Jurkat, Clone E6-1 (cell line): ENCODE measurements around the gene TSPO.

GRCh38 chr22:42375866-42376518 is 56.2 kb downstream of the NFAM1 start:
- RRBS, result 63% methylated on average over 1 of the region's 12 CpGs

GRCh38 chr22:42434826-42435356 is 2.7 kb upstream of the NFAM1 start:
- RRBS, result no CpG with 5 or more reads among the region's 9 CpGs

DNA sequence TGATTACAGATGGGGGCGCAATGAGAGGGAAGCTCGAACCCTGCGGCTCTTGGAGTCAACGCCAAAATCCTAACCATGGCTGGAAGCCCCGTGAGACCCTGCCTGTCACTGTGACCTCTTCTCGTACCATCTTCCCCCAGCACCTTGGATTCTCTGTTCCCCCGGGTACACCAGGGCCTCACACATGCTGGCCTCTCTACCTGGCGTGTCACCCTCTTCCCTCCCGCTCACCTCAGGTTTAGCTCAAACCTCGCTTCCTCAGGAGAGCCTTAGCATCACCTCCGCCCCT is 1.3 kb downstream of the RRP7A start:
- RRBS, result no CpG with 5 or more reads among the region's 11 CpGs

DNA sequence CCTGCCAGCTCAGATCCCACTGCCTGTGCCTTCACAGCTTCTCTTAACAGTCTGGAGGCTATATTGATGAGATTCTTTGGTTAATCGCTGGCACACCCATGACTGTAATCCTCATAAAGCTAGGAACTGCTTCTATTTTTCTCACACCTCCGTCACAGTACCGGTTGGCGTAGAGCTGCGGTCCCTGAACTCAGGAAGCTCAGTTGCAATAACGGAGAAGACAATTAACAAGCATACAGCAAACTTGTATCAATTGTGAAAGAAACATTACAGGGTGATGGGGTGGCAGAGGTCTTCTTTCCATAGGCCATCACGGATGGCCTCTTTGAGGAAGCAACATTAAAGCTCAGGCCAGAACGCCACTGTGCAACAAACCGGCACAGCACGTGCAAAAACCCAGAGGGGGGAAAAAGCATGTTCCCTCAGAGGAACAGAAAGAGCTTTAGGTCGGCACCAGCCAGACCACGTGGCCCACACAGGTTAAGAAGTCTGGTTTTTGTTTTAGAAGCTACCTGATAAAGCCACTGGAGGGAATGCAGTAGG is 854 bp downstream of the RRP7A start:
- RRBS, result no CpG with 5 or more reads among the region's 12 CpGs

- RRBS, result no CpG with 5 or more reads among the region's 16 CpGs
These were observed 27.1 kb downstream of the SERHL2 start for GRCh38 chr22:42580760-42581390.

DNA sequence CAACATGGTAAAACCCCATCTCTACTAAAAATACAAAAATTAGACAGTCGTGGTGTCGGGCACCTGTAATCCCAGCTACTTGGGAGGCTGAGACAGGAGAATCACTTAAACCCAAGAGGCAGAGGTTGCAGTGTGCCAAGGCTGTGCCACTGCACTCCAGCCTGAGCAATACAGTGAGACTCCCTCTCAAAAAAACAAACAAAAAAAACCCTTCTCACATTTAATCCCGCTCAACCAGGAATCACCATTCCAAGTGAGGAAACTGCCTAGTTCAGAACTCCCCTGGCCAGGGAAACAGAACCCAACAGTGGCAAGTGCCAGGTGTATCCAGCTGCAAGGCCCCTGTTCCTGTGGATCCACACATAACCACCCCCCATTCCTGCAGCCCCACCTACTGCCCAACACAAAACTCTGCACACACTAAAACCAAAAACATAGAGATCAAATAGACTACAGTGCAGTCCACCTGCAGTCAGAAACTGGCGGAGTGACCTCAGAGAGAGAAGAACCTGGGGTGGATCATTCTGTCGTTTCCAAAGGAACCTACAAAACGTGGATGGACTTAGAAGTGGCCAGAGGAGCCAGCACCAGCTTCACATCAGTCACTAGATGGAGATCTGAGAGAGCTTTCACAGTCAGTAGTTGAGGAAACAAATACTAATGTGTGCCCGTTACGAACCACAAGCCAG is 1.9 kb downstream of the POLDIP3 start:
- RRBS, result no CpG with 5 or more reads among the region's 8 CpGs

DNA sequence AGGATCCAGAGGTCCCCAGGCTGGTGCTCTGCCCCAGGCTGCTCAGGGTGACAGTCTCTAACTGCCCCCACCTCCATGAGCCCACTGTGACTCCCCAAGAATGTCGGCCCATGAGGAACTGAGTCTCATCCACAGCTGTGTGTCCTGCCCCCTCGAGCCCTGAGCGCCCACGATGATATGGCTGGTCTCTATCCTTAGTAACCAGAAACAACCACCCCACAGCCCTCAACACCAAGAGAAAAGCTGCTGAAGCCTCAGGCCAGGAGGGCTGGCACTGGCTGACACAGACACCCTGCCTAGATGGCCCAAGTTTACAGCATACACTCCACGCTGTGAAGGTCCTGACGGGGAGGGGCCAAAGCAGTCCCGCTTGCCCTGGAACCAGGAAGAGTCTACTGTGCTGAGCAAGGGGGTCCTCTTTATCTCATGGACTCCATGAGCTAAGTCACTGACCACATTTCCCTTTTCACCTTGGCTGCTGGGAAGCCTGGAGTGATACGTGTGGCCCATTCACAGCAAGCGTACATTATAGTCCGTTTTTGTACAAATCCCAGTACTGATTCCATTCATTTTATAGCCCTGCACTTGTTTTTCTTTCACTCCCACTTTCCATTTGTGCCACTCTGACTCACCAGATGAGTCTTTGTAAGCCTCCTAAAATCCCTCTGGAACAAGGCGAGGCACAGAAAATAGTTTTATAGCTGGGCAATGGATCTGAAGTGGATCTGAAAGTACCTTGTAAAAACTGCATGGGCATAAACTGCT is 5.9 kb upstream of the POLDIP3 start:
- RRBS, result no CpG with 5 or more reads among the region's 11 CpGs

DNA sequence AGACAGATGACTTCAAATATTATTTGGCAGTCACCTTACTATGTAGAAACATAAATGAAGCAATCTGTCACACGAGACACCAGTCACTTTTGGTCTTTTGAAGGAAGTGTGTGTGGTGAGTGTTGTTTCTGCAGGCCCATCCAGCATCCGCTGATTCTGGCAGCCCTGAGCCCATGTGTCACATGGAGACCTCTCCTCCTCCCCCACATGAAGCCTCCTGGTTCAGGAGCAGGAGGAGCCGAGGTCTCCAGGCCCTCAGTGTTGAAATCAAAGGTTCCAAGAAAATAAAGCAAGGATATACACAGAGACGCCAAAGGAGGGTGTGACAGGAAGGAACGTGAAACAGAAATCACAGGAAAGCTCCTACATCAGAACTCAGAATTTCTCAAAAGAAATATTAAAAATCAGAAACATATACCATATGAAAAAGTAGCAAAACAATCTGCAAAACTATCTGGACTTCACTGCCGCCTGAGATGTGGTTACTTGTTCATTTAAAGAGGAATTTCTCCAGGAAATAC is 60.0 kb downstream of the ARFGAP3 start:
- RRBS, result no CpG with 5 or more reads among the region's 6 CpGs

- RRBS, result no CpG with 5 or more reads among the region's 10 CpGs
These were observed 10.5 kb upstream of the ARFGAP3 start for GRCh38 chr22:42867486-42868128.

DNA sequence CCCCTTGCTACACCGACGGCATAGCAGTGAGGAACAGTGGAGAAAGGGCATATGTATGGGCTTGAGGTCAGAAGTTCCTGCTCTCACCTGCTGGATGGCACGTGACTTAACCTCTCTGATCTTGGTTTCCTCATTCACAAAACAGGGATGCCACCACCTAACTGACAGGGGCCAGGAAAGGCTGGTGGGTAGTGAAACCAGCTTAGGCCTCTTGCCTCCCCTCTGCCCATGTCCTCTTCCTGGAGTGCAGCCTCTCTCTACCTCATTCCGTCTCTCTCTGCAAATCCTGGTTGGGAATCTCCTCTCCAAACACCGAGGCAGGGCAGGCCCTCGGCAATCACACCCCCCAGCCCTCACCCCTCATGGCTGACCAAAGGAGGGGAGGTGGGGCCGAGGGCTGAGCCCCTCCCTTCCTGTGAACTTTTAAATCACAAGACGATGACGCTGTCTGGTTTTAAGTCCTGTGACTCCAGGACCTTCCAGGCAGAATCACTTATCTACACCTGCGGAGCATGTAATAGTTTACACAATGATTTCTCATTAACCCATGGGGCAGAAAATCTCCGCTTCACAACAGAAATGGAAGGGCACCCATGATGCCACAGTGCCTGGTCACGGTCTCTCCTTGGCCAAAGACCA is 30.3 kb upstream of the ARFGAP3 start:
- RRBS, result no CpG with 5 or more reads among the region's 12 CpGs

- RRBS, result no CpG with 5 or more reads among the region's 10 CpGs
These were observed 48.6 kb upstream of the ARFGAP3 start for GRCh38 chr22:42905483-42906199.

- RRBS, result no CpG with 5 or more reads among the region's 14 CpGs
These were observed 42.6 kb downstream of the PACSIN2 start for GRCh38 chr22:42972086-42973066.

DNA sequence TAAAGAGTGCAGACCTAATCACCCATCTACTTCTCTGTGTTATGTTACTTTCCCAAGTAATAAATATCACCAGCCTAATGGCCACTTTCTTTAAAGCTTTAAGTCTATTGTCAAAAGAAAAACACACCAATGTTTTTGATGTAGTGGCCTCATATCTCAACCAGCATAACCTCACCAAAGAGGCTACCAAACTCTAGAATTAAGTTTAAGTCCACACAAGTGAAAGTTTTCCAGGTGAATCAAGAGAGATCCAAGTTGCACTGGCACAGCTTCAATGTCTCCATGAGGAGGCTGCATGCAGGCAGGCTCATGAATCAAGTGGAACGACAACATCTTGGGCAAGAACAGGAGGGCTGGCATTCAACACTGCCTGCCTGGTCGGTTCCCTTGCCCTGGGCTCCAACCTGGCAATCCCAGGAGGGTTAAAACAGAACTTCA is 1.7 kb downstream of the PACSIN2 start:
- RRBS, result no CpG with 5 or more reads among the region's 2 CpGs

- RRBS, result no CpG with 5 or more reads among the region's 5 CpGs
These were observed 12.5 kb upstream of the PACSIN2 start for GRCh38 chr22:43027468-43027780.

DNA sequence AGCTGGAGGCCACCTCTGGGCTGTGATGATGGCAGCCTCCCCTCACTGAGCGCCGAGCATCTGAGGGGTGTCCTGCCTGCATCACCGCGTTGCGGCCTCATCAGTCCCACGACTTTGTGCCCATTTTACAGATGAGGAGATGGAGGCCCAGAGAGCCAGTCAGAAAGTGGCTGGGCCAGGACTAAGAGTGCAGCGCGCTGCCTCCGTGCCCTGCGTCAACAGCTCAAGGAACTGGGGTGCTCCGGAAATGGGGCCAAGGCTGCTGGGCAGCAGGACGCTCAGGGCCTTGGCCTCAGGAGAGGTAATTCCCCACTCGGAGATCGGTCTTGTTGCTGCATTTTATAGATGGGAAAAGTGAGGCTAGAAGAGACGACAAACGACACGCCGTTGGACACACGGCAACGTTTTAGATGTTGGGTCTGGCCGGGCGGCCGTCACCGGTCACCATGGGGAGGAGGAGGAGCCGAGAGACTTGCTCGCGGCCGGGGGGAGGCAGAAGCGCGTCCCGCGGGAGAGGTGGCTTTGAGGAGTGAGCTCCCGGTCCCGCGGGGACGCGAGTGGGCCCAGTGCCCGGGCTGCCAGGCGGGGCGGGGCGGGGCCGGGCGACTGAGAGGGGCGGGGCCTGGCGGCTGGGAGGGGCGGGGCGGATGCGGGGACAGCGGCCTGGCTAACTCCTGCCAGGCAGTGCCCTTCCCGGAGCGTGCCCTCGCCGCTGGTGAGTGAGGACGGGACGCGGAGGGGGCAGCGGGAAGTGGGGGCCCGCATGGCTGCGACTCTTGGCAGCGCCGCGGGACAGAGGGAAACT is at the start of gene TSPO:
TSS of gene TSPO (plus strand) at position 670 of the 805 bp plus-strand sequence.
- RRBS, result 80% methylated on average over 11 of the region's 62 CpGs

DNA sequence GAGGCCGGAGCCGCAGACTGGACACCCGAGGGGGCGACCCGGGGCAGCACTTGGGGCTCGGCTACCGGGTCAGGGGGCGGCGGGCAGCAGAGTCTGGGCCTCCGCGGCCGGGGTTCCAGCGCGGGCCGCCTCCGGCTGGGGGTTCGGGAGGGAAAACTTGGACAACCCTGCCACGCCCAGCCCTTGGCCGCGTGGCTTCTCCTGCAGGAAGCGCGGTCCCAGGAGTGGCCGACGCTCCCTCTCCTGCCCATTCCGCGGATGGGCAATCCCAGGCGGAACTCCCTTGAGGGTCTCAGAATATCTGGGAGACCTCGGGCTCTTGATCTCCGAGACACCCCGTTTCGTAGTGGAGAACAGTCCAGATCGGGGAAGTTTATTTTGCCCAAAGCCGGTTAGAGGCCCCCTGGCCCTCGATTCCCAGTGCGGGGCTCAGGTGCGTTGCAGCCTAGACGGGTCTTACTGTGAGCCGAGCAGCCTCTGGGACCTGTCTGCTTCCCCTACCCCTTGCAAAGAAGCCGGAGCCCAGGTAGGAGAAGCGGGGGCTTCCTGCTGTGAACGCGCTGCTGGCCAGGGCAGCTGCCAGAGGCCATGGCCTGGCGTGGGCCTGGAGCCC is 442 bp downstream of the TSPO start:
- RRBS, result 86% methylated on average over 6 of the region's 43 CpGs

DNA sequence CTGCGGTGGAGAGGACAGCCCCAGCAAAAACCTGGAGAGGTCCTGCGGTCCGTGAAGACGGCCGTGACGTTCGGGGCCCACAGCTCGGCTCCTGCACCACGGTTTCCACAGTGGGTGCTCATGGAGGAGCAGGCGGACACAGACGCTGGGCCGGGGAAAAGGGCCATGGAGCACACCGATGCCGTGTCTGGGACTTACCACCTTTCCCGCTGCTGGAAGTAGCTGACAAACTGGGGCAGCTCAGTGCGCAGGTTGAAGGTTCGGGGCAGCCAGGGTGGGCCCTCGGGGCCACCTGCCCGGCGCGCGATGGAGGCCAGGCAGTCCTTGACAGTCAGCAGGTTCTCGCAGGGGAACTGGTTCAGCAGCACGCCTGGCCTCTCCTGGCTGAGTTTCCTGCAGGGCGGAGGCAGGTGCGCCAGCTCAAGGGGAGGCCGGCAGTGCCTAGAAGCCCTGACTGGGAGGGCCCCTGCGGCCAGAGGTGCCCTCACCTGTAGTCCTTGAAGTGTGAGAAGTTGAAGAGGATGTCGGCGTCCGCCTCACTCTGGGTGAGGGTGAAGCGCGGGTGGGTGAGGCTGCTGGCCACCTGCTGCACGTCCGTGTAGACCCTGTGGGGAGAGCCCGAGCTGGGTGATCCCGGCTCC is 12.8 kb downstream of the TTLL12 start:
- RRBS, result no CpG with 5 or more reads among the region's 37 CpGs

GRCh38 chr22:43217748-43218448 is 31.0 kb upstream of the TTLL12 start:
- RRBS, result 91% methylated on average over 3 of the region's 29 CpGs

- RRBS, result 5% methylated on average over 10 of the region's 38 CpGs
These were observed 76.9 kb upstream of the TTLL12 start for GRCh38 chr22:43263414-43264608.

GRCh38 chr22:43397000-43397577 is 14.7 kb upstream of the MPPED1 start:
- RRBS, result no CpG with 5 or more reads among the region's 21 CpGs